ENCODE results near the genes SEMA3E and CROT.

DNA sequence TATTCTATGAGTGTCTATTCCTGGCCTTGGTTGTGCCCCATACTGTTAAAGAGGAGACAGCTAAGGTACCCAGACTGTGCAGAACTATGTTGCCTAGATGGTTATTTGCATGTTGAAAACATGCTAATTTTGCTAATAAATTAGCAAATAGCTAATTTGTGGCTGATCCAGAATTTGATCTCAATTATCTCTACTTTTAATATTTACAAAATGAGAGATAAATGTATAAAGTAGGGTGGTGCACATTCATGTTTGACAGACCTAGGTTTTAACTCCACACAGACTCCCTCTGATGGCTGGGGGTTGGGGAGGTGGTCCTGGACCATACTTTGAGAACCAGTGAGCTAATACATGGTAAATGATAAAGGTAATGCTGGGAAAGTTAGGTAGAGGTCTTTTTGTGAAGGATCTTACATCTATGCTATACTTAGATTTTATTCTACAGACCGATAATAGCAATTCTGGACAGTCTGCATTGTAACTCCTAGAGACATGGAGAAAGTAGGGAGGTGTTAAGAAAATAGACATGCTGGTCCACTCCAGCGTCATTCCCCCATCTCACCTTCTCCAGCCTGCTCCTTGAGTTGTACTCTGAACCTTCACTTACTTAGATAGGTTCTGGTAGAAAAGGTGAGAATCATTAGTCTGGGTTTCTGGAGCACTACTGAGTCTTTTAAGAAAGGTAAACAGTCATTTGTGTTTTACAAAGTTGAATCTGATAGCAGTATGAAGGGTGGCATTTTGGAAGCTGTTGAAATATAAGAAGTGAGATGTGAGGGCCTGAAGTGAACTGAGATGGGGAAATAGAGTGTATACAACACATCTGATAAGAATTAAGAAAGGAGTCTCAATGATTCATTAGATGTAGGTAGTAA is 4.9 kb downstream of the PTPN12 start:
- PRO-cap, result no peak

GRCh38 chr7:77619224-77619586 is 77.1 kb upstream of the RSBN1L start:
- PRO-cap, result no peak

GRCh38 chr7:77678903-77679434 is 17.3 kb upstream of the RSBN1L start:
- PRO-cap, result no peak

DNA sequence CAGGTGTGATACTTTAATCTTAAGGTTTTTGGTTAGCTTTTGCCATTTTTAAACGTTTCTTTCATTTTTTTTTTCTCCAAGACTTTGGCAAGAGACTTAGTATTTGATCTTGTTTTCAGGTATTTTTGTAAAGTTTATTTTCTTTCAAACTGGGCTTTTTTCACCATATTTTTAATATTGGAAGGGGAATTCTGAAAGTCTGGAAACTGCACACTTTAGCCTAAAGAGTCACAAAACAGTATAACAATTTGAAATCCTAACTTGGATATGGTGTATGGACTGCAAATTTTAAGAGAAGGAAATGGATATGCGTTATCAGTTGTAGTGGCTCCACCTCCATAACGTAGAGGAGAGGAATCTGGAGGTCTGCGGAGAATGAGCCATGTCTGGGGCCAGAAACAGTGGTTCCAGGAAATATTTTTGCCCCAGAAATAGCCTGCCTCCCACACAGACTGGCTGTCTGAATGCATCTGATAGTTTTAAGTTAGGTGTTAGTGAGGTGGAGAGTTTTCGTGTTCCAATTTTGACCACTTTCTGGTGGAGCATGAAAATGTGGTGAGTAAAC is 1.8 kb upstream of the TMEM60 start:
- PRO-cap, result no peak

- PRO-cap, result no peak
Measured at GRCh38 chr7:77839995-77840573, 41.9 kb upstream of the TMEM60 start.

DNA sequence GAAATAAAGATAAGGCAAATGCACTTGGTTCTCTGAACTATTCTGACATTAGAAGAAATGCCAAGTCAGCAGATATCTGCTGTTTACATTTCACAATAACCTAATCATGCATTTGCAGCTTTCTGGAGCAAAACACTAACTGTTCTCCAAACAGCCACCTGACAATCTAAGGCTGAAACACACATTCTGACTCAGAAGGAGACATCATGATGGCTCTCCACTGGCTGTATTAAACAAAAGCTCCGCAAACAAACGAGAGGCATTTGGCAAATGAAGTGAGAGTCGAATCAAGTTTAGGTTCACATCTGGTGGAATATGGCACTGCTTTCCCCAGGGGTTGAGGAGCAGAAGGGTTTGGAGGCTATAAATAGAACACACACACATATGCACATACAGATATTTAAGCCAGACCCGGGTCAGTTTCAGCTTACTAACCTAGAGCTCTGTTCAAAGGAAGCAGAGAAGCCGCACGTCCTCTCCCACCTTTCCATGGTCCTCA is 683.0 kb downstream of the MAGI2 start:
- PRO-cap, result no peak

DNA sequence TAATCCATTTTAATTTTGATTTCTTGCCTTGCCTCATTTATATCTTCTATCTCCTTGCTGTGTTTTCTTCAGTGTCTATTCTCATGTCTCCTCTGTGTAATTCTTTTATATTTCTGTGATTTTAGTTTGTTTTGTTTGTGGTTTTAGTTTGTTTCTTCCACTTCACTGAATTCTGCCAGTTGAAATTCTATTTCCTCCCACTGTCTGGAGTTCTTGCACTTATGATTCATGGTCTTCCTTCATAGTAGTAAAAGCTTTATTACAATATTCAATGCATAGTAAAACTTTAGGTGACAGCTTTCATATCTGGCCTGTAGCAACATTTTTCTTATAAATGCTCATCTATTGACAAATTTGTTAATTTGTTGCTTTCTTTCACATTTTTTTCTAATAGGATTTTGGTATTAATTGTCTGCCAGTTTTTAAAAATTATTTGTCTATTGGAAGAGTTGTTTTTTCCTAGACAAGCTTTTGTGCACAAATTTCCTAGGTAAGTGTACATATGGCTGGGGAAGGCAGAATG is 113.2 kb downstream of the MAGI2 start:
- PRO-cap, result no peak

DNA sequence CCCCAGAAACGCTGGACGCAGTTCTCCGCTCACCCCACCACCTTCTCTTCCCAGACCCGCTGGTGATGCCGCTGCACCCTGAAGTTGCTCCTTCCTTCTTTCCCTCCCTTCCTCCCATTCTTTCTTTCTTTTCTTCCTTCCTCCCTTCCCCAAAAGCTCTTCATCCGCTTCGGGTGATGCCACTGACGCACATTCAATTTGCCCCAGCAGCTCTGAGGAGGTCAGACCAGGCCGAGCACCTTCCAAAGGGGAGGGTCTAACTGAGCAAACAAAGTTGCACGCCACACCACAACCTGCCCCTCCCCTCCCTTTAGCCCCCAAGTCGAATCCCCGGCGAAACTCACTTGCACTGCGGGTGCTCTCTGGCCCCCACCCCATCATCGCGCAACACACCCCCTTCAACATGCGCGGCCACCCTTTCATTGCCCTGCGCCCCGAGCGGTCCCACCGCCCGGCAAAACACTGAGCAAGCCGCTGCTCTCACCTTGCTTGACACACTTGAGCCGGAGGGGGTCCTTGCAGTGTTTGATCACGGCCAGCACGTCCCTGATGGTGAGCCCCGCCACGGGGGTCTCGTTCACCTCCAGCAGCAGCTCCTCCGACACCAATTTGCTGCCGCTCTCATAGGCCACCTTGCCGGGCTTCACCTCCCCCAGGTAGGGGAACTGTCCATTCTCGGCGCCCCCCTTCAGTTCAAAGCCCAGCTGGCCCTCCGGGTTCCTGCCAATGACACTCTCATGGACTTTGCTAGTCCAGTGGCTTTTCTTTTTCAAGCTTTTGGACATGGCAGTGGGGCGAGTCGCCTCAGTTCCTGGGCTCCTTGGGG is 718 bp downstream of the MAGI2 start:
- PRO-cap, result no peak

GRCh38 chr7:80481196-80481779 is 30.6 kb downstream of the GNAT3 start:
- PRO-cap, result no peak

GRCh38 chr7:80859505-80860057 is 59.3 kb downstream of the SEMA3C start:
- PRO-cap, result no peak

DNA sequence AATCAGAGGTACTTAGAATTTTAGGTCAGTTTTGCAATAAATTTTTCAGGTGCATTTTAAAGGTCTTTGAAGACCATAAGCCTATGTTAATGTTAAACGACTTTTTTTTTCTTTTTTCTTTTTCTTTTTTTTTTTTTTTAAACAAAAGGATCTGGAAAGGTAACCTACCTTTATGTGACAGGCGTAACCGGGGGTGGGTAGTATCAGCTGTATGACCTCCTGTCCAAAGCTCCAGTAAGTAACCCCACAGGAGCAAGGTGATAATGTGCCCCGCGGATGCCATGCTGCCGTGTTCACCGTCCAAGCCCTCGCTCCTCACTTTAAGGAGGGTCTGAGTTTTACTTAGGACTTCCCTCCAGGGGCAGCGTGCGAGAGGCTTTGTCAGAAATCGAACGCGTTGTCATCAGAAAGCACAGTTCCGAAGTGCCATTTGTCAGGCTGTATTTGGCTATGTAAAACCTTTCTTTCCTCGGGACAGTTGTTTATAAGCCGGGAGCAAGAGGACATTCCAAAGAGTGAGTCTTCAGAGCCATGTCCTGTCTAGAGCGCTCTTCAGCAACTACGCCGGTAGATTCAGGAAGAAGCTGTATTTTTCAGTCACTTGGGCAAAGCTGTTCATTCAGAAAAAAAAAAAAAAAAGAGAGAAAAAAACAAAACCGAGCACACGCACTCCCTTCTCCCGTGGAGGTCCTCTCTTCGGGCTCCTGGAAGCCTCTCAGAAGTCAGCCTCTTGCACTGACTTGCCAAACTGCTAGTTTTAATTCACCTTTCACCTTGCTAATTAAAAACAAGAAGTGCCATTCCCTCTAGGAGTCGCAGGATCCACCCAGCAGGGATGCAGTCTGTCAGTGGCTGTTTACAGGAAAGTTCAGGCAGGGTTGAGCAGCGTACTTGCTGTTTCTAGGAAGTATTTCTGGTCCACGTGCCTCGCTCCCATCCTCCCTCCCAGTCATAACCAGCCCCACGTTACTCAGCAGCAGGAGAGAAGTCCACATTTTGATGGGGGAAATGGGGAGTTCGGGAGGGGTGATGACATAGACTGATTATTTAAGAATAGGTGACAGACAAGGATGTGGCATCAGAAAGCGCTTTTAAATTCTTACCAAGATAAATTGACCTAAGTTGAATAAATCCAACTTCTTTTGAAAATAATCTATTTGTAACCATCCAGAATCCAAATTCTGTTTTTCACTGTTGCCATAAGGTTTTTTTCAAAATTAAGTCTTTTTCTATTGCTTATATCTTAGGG is at the start of gene SEMA3E:
SEMA3E (minus strand) TSS at position 880 of the 1,249 bp plus-strand sequence.
- PRO-cap, result no peak

GRCh38 chr7:84196074-84196604 is 1.6 kb upstream of the SEMA3A start:
- PRO-cap, result no peak

- PRO-cap, result no peak
Measured at GRCh38 chr7:85201517-85201716, 14.6 kb upstream of the SEMA3D start.

DNA sequence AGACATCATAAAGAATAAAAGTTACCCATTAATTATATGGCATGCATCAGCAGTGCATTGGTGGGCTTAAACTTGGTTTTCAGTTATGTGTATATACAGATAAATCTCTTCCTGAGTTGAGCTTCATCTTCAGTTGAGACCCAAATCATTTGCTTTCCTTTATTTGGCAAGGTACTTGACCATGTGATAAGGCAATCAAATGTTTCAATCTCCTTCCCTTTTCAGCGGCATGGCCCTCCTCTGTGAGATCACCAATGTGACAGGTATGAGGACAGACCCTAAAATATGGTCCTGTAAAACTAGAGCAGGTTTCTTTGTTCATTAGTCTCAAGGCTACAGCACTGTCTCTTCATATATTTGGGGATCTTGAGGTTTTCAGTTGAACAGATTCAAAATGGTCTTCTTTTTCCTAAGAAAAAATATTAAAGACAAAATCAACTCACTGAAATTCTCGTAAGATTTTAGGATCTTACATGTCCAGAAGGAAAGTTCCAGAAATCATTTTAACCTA is 179.3 kb downstream of the ELAPOR2 start:
- PRO-cap, result no peak

- PRO-cap, result no peak
Measured at GRCh38 chr7:86978524-86979232, 80.8 kb downstream of the ELAPOR2 start.

GRCh38 chr7:87179341-87179826 is 27.1 kb downstream of the DMTF1 start:
- PRO-cap, result no peak

DNA sequence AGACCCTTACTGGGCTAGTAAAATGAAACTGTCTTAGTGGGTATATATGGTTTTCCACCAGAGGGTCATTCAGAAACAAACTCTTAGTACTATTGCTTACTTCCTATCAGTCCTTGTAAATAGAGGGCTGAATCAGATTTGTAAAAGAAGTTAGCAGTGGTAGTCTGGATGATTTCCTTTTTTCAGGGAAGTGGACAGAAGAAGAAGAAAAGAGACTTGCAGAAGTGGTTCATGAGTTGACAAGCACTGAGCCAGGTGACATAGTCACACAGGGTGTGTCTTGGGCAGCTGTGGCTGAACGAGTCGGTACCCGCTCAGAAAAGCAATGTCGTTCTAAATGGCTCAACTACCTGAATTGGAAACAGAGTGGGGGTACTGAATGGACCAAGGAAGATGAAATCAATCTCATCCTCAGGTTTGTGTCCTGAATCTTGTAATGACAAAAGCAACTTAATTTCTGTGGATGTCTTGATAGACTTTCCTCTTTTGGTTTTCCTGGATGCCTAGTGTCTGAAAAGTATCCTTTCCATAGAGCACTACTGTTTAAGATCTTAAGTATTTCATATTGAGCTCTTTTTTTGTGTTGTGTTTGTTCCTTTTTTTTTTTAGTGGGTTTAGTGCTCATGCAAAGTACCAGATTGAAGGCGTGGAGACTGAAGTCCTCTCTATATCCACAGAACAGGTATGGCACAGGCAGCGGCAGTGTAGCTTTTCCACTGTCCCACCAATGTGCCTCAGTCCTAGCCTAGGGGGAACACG is 32.1 kb downstream of the DMTF1 start:
- PRO-cap, result no peak

GRCh38 chr7:87318786-87319786 is 26.4 kb upstream of the CROT start:
- PRO-cap, result no peak

- PRO-cap, result unidirectional peak, minus-strand start at chr7:87345248; unidirectional peak, minus-strand start at chr7:87345285; bidirectional peak, plus-strand start at chr7:87345691, minus-strand start at chr7:87345457
Measured at GRCh38 chr7:87344768-87345806, at the start of gene CROT. CROT (plus strand) TSS chr7:87345664.

DNA sequence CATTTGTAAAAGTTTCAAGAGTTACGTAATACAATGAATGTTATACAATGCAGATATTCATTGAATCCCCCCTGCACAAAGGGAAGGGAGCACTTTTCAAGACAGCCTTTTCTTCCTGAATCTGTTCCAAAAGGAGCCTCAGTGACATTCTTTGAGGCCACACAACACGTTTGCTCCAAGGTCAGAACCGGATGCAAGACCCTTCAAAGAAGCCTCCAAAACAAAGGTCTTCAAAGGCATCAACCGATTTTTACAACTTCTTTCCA is 490 bp downstream of the ABCB4 start:
- PRO-cap, result no peak